Measurements from ENCODE around the gene LPO.

DNA sequence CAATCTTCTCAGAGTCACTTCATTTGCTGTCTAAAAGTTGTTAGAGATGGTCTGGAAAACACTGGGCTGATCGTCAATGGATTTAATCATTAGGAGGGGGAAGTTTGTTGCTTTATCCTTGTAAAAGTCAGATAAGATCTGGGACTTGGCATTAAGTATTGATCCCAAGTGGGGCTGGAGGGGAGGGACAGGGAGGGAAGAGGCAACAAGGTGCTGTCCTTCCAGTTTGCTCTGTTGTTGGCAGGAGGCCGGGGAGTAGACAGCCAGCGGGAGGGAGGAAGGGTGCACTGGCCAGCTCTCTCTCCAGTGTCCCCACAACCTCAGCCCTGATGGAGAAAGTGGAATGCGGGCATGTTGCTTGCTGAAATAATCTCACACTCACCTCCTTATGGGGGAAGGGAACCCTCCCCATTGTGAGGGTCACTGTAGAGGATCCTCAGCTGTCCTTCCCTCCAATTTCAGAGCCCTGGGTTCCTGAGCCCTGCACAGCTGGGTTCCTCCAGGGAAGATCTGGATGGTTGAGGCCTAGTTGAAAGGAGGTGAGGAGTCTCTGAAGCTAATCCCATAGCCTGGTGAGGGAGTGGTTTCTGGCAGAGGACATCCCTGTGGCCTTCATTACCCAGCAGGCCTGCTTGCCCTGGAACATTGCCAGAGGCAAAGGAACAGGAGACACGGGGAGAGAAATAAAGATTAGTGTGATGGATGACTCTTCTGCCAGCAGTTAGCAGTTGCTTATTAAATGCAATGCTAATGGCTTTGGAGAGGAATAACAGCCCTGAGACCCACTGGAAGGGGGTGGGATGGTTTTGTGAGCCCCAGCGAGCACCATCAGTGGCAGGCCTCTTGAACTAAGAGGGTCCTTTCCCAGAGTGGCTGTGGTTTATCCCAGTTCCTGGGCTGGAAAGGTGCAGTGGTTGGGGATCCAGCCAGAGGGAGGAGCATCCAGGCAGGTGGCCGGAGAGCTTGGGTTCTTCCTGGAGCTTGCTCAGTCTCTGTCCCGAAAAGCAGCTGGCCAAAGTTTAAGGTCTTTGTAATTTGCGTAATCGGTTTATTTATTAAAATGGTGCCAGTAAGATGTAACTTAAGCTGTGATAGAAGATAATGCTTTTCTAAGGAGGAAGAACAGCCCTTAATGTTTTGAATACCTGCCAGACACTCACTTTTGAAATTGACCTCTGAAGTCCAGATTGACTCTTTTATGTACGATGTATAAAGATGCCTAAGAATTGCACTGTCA is 209.9 kb downstream of the CCDC182 start:
- RRBS, 2 experiments = no CpG with 5 or more reads among the region's 11 CpGs

DNA sequence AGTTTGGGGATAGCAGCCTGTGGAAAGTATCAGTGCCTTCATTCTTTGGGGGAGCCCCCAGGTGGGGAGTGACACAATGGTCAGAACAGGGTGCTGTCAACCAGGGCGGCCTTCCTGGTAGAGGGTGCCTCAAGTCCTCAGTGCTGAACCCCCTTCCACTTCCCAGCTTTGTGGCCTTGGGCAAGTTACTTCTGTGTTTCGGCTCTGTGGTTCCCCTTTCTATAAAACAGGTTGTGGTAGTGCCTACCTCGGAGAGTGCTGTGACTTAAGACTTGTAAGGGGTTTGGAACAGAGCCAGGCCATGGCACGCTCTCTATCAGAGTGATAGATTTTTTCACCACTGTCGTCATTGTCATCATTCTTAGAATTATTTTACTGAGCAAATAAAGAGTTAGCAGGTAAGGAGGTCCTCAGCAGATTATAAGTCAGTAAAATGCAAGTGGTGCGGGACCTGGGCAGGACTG is 141.1 kb downstream of the CCDC182 start:
- RRBS, 2 experiments = no CpG with 5 or more reads among the region's 6 CpGs

DNA sequence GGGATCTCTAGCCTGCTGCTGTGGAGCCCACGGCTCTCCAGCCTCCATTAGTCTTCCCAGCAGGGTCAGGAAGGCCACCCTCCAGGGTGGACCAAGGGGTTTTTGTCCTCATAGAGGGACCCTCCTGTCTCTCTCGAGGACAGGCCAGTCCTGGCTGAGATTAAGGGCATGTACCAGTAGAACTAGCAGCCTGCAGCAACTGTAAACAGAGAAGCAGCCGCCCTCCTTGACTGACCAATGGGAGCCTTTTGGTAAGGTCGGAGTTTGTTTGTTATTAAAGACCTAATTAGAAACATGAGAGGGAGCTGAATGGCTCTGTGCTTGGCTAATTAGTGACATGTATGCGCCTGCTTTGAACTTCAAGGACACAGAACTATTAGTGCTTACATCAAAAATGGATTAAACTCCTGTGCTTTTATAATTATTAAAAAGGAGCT is 80.0 kb downstream of the CCDC182 start:
- RRBS, 2 experiments = no CpG with 5 or more reads among the region's 5 CpGs

DNA sequence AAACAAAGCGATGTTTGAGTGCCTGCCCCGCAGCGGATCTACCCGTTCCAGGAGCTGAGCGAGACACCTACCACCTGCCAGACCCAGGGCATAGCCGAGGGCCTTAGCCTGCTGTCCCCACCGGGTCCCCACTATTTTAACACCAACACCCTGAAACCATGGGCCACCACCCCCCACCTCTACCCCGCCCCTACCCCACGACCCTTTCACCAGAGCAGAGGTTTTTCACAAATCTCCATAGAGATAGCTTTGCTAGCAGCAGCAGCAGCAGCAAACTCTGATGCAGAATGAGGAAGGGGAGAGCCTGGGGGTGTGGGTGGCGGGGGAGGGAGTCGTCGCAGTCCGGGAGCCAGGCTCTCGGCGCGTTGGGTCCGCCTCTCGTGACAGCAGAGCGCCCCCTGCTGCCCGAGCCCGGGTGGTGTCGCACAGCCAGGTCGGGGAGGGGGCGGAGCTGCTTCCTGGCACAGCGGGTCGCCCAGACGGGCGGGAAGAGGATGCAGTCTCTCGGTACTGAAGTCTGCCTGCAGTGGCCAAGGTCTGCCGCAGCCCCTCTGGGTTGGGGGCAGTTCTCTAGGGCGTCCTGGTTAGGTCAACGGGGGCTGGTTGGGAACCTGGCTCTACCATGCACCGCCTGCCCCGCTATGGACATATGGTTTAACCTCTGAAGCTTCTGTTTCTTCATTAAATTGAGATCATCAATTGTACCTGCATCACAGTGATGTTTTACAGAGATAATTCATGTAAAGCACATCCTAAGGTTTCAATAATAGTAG is 38.1 kb upstream of the CCDC182 start:
- RRBS, 2 experiments = 1% methylated on average over 9 of the region's 34 CpGs

GRCh38 chr17:57851014-57851335 is 1.1 kb upstream of the MRPS23 start:
- RRBS, 2 experiments = no CpG with 5 or more reads among the region's 3 CpGs

GRCh38 chr17:57855382-57855920 is 5.6 kb upstream of the MRPS23 start:
- RRBS, 2 experiments = no CpG with 5 or more reads among the region's 4 CpGs

GRCh38 chr17:57874278-57875285 is 24.7 kb upstream of the MRPS23 start:
- RRBS, 2 experiments = under 1 to 1% methylated on average over 7 to 10 of the region's 38 CpGs

DNA sequence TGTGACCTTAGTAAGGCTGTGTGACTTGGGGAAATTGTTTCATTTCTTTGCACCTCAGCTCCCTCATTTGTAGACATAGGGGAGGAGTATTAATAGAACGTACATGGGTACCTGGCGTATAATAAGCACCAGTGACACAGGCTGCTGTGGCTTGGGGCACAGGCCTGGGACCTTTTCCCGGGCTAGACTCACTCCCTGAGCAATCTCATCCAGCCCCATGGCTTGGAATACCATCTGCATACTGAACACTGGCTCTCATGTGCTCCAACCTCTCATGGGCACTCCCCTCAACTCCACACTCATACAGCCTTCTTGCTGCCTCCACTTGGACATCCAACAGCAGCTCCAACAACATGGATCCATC is 41.0 kb upstream of the MRPS23 start:
- RRBS, 2 experiments = no CpG with 5 or more reads among the region's 3 CpGs

- RRBS, 2 experiments = no CpG with 5 or more reads among the region's 3 CpGs
Measured at GRCh38 chr17:57991313-57992233, 3.5 kb upstream of the VEZF1 start.

DNA sequence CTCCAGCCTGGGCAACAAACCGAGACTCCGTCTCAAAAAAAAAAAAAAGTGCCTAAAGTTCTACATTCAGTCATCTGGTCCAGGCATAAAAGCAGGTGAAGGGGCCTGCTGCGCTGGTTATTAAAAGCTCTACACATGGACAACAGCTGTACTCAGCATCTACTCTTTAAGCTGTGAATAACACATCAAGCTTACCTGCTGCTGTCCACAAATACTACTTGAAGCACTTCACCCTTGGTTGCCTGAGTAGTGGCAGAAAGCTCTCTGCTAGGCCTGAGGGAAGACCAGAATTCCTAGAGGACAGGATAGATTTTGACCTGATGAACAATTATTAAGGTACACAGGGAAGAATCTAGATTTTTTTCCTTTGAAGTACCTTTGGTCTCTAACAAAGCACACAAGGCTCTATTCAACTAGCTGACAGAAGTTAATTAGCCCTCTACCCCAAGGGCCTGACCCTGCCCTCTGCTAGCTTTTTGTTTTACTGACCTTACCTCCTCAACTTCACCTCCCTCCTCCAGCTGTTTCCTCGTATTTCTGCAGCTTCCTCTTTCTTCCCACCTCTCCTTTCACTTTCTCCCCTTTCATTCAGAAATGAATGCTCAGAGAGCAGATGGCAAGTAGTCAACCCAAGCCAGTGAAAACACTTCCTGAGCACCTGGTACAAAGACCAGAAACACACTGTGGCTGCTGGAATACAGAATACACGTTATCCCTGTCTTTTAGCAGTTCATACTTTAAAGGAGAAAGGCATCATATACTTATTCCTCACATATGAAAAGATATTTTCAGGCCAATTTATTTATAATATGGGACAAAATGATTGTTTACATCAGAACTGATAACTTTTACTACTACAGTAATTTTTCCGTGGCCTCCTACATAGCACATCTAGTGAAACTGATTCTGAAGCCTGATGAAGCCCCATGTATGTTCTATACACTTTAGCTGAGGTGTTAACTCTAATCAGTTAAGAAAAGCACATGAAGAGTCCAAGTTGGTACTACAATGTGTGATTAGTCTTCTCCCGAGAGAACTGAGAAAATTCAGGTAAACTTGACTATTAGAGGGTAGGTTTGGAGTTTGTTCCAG is 5.6 kb upstream of the VEZF1 start:
- RRBS, 2 experiments = no CpG with 5 or more reads among the region's 7 CpGs

DNA sequence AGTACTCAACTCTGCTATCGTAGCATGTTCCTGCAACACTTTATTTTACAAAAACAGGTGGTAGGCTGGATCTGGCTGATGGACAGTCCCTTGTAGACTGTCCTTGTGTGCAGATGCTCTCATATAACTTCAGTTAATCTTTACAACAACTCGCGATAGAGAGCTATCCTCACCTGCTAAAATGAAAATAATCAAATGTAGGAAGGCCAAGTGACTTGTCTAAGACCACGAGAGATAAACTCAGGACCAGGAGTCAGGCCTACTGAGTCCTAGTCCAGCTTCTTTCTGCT is 3.0 kb downstream of the DYNLL2 start:
- RRBS, 2 experiments = no CpG with 5 or more reads among the region's 4 CpGs

GRCh38 chr17:58238351-58238662 is at the start of gene LPO:
LPO (plus strand) TSS chr17:58238584.
- RRBS, 2 experiments = 86% methylated on average over 1 of the region's 4 CpGs; no CpG with 5 or more reads in 1 of the 2 experiments

- RRBS, 2 experiments = no CpG with 5 or more reads among the region's 15 CpGs
Measured at GRCh38 chr17:58309066-58309584, 19.5 kb downstream of the TSPOAP1 start.

DNA sequence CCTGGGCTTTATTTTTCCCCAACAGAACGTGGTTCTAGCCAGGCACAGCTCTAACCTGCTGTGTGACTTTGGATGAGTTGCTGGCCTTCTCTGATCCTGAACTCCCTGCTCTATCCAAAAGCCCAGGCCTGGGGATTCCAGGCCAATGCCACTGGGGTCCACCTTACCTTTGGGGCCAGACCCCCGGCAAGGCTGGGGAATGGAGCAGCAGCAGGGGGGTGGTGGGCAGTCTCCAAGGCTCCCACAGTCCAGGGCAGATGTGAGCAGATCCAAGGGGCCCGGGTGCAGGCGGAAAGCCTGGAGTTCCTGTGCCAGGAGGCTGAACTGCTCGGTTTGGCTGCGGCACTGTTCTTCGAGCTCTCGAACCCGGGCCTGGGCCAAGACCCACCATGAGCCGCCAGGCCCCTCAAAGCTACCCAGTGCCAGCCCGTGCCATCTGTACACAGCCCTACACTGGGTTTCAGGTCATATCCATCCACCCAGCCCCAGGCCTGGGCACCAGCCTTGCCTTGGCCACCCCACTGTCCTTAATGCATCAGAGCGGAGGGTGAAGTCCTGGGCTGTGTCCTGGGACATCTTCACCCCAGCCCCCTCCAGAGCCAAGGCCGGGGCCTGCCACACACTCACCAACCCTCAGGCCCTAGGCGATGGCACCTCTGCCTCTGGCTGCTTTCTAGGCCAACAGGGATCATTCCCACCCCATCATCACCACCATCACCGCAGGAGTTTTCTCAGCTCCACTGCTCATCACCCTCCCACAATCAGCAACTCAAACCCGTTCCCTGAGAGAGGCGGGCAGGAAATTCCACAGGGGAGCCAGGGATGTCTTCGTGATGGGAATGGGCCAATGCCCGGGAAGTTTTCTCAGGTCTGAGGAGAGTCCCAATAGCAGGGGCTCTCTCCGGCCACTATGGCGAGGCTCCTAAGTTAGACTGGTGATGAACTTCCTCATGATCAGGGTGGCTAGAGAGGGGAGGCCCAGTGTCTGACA is 9.4 kb downstream of the TSPOAP1 start:
- RRBS, 2 experiments = 89 to 97% methylated on average over 7 to 8 of the region's 21 CpGs

DNA sequence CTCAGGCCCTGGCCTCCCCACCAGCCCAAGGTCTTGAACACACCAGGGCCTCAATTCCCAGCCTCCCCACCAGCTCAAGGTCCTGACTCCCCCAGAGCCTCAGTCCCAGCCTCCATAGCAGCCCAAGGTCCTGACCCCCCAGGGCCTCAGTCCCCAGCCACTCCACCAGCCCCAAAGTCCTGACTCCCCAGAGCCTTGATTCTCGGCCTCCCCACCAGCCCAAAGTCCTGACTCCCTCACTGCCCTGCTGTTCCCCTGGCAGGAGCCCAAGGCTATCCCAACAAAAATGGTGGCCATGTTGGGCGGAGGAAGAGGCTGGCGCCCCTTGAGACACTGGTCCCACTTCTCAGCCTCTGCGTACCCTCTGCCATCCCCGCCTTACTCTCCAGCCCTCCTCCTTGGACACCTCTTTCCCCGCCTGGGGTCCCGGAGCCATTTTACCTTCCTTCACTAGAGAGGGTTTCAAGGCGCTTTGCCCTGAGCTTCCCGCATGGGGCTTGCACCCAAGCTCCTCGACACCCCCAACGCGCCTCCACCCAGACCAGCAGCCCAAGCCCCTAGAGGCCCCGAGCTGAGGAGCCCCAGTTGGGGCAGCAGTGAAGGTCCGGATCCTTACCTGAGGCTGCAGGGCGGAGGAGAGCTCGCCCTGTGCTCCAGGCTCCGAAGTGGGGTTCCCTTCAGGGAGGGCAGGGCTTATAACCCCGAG is 3.4 kb upstream of the TSPOAP1 start:
- RRBS, 2 experiments = no CpG with 5 or more reads among the region's 18 CpGs

- RRBS, 2 experiments = no CpG with 5 or more reads among the region's 14 CpGs
Measured at GRCh38 chr17:58337902-58338589, 9.5 kb upstream of the TSPOAP1 start.

GRCh38 chr17:58343771-58344849 is 7.9 kb downstream of the SUPT4H1 start:
- RRBS, 2 experiments = no CpG with 5 or more reads among the region's 9 CpGs

- RRBS, 2 experiments = no CpG with 5 or more reads among the region's 6 CpGs
Measured at GRCh38 chr17:58347399-58347945, 4.5 kb downstream of the SUPT4H1 start.

- RRBS, 2 experiments = no CpG with 5 or more reads among the region's 1 CpG
Measured at GRCh38 chr17:58382765-58383197, 30.8 kb upstream of the SUPT4H1 start.

- RRBS, 2 experiments = no CpG with 5 or more reads among the region's 1 CpG
Measured at GRCh38 chr17:58412797-58413349, 4.5 kb downstream of the RNF43 start.